Diencephalon (tissue), 2 donors: ENCODE measurements around the genes IL16, SAXO2 and WHAMM.

DNA sequence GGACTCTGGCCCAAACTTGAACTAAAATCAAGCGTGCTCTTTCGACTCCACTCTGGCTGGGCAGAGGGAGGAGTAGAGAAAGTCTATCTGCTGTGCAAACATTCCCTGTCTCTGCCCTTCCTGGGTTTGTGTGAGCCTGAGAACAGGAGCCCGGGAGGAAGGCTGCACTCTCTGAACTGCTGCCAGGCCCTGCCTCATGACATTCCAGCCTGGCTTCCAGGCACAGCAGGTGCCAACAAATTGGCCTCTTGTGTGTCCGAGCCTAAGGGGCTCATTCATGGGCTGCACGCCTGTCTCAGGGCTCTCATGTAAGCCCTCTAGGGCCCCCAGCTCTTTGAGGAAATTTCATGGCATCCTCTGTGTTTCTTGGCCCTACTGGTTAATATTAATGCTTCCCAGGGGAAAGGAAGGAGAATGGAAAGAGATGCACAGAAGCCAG, 77.9 kb downstream of the CEMIP start:
- RAMPAGE, long total RNA = no peak

DNA sequence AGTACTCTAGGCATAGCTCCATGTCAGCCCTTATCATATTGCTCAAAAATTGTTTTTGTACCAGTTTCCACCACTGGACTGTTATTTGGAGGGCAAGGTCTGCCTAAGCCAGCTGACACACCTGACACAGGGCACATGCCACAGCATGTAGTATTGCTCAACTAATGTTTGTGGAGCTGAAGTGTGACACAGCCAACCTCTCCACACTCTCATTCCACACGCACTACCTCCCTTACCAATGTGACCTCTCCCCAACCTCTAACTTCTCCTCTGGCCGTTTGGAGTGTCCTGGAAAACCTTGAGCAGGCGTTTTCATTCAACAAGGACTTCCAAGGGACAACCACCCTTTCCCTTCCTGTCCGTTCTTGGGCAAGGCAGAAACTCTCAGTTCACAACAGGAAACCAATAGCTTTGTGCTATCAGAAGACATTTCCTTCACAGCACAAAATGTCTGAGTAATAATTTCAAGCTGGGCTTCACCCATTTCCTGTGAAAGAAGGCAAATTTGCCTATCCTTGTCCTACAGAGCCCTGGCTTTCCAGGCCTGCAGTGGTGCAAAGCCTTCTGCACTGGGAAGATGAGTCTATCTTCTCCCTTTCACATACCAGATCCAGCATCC, 38.4 kb downstream of the TLNRD1 start:
- RAMPAGE, long total RNA = no peak

GRCh38 chr15:81164368-81164650, 30.2 kb downstream of the CFAP161 start:
- RAMPAGE, long total RNA = no peak

DNA sequence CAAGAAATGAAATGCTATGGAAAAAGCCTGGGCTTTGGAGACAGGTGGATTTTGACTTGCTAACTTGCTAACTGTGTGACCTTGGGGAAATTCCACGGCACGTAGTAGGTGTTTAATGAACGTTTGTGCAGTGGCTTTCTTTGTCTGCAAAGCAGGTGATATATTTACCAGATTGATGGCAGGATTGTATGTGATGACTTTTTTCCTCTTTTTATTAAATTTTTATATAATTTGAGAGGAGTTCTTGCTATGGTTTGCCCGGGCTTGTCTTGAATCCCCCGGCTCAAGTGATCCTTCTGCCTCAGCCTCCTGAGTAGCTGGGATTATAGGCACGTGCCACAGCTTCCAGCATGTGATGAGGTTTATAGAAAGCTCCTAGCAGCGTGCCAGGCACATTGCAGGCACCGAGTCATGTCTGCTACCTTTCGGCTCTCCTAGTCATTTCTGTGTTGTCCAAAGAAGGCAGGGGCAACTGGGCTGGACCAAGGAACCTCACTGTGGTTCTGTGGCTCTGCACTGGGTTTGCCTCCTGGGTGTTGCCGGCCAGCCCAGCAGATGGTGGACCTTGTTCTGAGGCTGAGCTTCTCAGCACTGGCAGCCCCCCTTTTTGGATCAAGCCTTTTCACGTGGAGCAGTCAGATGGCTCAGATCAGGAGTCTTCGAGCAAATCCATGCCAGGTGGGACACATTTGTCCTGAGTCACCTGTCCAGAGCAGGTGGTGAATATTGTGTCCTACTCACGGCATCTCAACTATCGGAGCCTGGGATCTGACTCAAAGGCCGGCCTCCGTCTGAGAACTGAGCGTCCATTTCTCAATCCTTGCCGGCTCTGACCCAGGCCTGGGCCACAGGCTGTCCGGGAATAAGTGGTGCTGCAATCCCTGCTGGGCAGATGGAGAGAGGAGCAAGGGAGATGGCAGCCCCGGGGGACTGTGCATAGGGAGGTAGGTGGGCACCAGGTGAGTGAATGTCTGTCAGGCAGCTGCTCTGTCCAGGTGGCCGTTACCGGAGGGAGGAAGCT, at the start of gene IL16:
Gene IL16 (plus strand): TSS at position 686 of the 1,021 bp plus-strand sequence.
- RAMPAGE, long total RNA = no peak

- RAMPAGE, long total RNA = no peak
These were observed 26.1 kb downstream of the STARD5 start for GRCh38 chr15:81297685-81298407.

- RAMPAGE, long total RNA = no peak
These were observed 81.1 kb downstream of the MEX3B start for GRCh38 chr15:81964738-81965127.

GRCh38 chr15:82093597-82094137, 47.8 kb upstream of the MEX3B start:
- RAMPAGE, long total RNA = no peak

DNA sequence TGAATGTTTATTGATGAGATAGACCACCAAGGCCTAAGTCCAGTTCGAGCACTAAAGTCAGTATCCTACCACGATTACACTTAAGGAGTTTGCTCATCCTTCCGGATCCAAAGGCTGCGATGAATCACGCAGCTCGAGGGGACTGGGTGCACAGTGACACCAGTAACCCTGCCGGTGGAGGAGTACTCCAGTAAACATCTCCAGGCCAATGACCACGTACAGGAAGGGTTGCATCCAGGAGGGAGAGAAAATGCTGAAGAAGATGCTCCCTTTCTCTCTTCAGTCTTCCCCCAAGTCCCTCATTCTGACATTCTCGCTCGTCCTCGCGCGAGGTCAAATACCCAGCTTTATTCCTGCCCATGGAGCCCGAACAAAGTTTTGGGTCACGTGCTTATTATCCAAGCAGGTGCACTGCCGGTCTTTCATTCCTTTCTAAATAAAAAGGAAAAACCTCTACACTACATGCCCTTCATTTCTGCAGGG, 576 bp downstream of the EFL1 start:
- RAMPAGE, long total RNA = no peak

DNA sequence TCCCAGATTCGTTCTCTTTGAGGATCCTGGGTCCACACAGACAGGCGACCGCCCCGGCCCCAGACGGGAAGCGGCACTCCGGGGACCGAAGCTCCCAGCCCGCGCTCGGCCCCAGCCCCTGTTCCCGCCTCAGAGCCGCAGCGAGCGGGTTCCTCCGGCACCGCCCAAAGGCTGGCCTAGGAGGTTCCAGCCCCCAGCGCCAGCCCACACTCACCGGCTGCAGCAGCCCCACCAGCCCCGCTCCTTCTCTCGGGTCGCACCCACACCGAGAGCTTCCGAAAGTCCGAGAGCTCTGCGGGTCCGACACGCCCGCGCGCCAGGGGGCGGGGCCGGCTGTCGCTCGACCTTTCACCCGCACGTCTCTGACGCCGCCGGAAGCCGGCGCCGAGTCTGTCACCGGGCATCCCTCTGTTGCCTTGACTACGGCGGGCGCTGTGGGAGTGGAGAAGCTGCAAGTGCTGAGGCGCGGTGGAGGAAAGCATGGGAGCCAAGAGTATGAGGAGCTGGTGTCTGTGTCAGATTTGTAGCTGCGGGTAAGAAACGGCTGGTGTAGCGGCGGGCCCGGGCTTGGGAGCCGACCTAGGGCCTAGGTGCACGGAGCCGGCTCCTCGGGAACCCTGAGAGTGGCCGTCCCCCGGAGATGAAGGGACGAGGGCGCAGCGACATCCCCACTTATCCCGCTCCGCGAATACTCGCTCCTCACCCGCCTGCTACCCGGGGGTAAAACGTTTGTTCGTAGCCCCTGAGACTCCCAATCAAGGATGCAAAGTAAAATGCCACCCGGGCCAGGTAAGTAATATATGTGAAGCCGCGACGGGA, at the start of gene SAXO2:
Gene SAXO2 (plus strand): TSS at position 419 of the 819 bp plus-strand sequence.
- RAMPAGE, long total RNA = start-site peak on the minus strand centred at position 295 of the sequence, 62 bp wide, 101 and 147 reads in 2 replicates

- RAMPAGE, long total RNA = no peak
These were observed 37.6 kb downstream of the SAXO2 start for GRCh38 chr15:82300248-82300686.

DNA sequence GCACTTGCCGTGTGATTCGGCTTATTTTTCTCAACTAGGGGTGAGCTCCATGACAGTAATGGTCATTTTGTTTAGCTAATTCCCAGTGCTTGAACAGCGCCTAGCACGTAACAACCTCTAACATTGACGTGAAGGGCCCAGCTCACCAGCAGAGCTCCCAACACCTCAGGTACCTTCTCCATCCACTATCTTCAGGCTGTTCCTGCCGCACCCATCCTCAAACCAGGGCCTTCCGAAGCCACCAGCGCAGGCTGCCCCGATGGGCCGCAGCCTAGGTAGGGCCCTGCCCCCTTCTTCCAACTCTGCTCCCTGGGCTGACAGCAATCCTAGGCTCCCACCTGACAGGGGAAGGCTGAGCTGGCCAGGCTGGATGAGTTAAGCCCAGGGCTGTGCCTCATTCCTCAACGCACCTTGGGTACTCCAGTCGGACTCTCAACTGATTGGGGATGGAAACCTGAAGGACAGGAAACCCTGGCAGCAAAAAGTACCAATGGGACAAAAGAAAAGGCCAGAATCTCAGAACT, 824 bp upstream of the RPS17 start:
- RAMPAGE, long total RNA = no peak

DNA sequence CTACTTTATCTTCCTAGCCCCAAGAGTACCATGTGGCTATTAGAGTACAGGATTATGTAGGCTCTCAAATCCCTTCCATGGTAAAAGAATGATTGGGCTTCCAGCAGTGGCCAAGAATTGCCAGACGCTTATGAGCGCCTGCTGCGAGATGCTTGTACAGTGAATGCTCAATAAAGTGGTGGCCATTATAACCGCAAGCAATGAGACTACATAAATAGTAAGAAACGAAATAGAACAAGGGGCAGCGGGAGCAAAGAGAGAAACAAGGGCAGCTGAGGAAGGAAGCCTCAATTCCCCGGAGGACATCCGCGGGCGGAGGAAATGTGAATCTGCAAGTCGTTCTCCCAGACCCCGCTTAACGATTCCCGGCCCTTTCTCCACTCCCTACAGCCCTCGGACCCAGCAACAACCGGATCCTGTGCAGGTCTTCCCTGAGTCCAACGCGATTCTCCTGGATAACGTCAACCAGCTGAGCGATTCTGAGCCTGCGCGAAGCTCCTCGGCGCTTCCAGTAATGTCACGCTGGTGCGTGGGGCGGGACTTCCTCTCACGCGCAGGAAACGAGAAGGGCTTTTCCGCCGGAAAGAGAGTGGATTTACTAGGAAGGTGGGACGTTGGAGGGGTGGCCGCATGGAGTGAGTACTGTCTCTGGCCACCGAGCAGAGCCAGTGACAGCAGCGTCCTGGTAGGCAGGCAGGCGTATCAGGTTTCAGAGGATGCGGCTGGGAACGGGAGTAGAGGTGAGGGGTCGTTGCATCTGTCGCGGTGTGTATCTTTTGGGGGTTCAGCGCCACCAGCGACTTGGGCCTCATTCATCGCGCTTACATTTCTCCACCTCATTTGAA, 40.5 kb upstream of the AP3B2 start:
- RAMPAGE, long total RNA = start-site peak on the plus strand centred at position 592 of the sequence, 29 bp wide, 56 and 95 reads in 2 replicates

- RAMPAGE, long total RNA = no peak
These were observed at the start of gene WHAMM for GRCh38 chr15:82809485-82809762. TSS of gene WHAMM (plus strand) at chr15:82809628.

DNA sequence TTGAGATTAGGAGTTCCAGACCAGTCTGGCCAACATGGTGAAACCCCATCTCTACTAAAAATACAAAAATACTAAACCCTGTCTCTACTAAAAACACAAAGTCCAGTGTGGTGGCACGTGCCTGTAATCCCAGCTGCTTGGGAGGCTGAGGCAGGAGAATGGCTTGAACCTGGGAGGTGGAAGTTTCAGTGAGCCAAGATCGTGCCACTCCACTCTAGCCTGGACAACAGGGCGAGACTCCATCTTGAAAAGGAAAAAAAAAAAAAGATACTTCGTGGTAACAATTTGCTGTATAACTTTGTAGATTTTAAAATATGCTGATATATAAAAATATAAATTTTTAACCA, 10.3 kb downstream of the WHAMM start:
- RAMPAGE, long total RNA = no peak

DNA sequence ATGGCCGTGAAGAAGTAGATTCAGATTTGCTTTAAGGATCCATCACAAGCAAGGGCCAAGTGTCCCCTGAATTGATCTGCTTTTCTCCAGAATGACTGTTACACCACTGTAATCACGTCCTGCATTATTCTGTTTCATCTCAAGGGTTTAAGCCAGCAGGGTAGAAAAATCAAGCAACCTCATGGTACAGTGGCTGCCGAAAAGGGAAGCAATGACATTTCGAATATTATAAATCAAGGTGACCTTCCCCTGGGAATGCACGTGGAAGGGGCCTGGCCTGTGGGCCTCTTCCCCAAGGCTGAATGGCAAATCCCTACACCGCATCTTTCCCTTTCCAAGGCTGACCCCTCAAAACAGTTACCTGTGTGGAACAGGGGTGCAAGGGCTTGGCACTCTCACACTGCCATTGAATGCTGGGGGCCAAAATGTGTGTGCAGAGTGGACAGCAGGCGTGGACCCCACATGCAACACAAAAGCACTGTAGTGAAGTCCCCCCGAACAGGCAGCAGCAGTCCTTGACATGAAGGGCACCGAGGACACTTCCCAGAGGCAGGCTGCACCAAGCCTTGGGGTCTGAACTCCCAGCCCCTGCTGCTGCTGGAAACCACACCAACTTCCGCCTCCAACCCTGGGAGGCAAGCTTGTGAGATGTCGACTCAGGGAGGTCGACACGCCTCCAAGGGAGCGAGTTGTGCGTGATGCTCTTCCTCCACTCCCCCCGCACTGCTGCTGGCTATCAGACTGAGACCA, 43.3 kb downstream of the WHAMM start:
- RAMPAGE, long total RNA = no peak

- RAMPAGE, long total RNA = no peak
These were observed 65.7 kb downstream of the WHAMM start for GRCh38 chr15:82875102-82875500.

- RAMPAGE, long total RNA = no peak
These were observed 10.0 kb upstream of the HOMER2 start for GRCh38 chr15:82962514-82962872.

DNA sequence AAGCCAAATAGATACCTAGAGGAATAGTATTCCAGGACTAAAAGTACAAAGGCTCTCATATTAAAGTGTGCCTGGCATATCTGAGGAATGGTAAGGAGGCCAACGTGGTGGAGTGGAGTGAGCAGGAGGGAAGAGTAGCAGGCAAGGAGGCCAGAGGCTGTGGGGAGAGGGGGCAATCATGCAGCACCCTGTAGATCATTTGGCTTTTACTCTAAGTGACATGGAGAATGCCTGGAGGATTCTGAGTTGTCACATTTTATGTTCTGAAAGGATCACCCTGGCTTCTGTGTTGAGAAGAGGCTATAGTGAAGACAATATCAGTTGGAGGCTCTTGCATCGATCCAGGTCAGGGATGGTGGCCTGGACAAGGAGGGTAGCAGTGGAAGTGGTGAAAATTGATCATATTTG, 23.8 kb downstream of the BTBD1 start:
- RAMPAGE, long total RNA = no peak

- RAMPAGE, long total RNA = no peak
These were observed 5.4 kb downstream of the BTBD1 start for GRCh38 chr15:83061509-83062100.

GRCh38 chr15:83066129-83067088, 643 bp downstream of the BTBD1 start:
- RAMPAGE, long total RNA = no peak